Mucosa of descending colon (tissue), 1 donor: ENCODE measurements around a stretch of chr10.

DNA sequence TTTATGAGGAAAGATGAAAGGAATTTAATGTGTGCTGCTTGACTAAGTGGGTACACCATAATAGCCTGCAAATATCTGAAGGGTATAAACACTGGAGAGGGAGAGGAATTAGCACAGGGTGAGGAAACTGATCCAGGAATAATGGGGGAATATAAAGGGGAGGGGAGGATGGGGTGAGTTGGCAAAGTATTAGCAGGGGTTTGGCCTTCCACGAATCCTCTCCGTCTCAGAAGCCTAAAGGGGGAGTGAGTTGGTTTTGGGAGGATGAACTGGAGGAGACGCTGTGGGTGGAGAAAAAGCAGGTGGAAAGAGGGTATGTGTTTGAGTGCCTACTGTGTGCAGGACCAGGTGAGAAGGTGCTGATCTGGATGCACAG, 67.2 kb downstream of the LRMDA start:
- PRO-cap: no peak

DNA sequence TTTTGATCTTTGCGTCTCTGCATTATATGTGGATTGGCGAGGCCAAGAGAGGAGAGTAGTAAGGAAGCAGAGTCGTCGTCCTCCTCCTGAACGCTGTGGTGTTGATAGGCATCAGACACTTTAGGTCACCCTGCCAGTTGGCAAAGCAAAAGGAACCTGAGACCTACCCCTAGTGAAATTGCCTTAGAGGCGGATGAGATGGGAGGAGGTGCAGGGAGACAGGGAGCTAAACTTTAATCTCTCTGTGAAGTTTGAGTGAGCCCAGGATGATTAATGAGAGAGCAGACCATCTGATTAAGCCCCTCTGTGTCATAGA, 683.9 kb downstream of the LRMDA start:
- PRO-cap: no peak

- PRO-cap: no peak
Measured at GRCh38 chr10:76432958-76434040, 1001.9 kb downstream of the LRMDA start.

GRCh38 chr10:77084558-77084905, 553.1 kb downstream of the KCNMA1 start:
- PRO-cap: no peak

DNA sequence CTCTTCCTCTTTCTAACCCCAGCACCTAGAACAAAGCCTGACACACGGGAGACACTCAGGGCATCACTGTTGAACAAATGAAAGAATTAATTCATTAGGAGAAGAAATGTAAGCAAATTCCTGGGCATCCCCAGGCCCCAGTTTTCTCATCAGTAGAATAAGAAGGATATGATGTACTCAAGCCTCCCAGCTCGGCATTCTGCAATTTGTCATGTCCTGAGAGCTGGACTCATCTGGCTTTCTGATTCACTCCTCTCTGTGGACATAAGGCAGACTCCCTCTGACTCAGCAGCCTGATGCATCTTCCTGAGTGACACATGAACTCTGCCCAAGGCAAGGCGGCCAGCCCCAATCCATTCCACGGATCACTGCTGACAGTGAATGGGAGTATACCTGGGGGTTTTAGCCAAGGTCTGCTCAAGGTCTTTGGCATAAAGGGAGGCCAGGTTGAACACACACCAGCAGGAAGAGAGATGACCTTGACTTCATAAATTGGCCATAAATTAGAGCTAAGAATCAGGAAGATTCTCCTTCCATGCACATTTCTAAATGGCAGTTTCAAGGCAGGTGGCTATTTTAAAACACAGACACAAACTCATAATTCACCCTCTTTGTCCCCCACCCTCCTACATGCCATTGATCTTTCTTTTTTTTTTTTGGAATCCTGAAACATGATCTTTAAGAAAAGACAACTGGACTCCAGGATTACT, 473.6 kb downstream of the KCNMA1 start:
- PRO-cap: bidirectional peak, plus-strand start at position 356 of the sequence, minus-strand start at position 203 of the sequence

DNA sequence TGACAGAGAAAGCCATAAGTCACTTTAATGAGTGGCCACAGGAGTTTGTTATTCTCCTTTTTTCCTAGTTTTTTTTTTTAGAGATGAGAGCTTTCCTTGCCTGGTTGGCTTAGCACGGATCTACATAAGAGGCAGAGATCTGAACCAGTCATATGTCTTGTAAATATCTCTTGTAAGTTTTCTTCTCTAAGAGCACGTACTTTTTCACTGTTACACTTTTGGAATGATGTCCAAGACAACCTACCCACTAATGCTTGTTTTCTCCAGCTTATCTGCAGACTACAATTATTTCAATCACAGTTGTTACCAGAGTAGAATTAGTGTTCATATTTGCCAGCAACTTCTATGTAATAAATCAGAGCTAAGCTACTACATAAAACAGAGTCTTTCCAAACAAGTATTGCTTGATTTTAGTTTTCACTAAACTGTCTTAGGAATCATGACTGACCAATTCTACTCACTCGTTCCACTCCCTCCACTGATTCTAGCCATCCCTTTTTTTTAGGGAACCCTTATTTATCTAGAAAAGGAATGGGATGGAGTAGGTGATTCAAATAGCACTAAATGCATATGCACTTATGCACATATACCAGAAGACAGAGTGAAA, 444.5 kb downstream of the KCNMA1 start:
- PRO-cap: no peak

GRCh38 chr10:77305641-77305958, 332.0 kb downstream of the KCNMA1 start:
- PRO-cap: no peak

DNA sequence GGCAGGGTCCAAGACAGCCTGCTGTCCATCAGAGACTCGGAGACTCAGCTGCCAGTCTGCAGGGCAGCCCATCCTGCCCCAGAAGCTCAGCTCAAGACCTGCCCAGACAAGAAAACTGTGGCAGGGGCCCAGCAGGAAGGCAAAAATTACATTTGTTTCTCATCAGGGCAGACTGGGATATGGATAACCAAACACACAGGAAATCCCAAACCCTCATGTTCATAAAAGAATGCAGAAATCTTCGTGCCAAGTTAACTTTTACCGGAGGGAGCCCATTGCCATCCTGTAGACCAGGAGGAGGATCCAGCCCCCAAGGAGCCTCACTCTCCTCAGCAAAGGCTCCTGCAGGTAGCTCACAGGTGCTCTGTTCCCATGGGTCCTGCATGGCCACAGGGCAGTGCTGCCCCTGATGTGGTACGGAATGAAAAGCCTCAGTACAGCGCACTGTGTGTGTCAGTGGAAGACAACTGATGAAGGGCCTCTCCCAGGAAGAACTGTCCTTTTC, 222.2 kb downstream of the KCNMA1 start:
- PRO-cap: no peak

- PRO-cap: no peak
Measured at GRCh38 chr10:77416701-77417308, 220.8 kb downstream of the KCNMA1 start.

GRCh38 chr10:77417783-77418607, 219.6 kb downstream of the KCNMA1 start:
- PRO-cap: no peak

DNA sequence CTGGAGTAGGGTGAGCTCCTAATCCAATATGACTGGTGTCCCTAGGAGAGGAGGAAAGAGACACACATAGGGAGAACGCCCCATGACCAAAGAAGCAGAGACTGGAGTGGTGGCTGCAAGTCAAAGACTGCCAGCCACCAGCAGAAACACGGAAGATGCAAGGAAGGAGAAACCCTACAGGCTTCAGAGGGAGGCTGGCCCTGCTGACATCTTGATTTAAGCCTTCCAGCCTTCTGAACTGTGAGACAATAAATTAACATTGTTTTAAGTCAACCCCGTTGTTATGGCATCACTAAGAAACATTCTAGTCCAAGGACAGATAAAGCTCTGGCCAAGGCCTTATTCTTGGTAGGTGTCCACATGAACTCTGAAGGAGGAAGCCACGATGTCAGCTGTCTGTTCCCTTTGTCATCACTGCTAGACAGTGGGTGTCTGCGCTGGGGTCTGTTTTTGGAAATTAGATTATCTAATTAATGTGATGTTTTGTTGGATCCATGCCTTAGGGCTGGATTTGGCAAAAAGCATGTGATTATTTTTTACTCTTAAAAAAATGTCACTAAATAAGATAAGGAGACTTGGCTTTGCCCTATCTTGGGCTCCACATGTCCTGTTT, 214.8 kb downstream of the KCNMA1 start:
- PRO-cap: no peak

DNA sequence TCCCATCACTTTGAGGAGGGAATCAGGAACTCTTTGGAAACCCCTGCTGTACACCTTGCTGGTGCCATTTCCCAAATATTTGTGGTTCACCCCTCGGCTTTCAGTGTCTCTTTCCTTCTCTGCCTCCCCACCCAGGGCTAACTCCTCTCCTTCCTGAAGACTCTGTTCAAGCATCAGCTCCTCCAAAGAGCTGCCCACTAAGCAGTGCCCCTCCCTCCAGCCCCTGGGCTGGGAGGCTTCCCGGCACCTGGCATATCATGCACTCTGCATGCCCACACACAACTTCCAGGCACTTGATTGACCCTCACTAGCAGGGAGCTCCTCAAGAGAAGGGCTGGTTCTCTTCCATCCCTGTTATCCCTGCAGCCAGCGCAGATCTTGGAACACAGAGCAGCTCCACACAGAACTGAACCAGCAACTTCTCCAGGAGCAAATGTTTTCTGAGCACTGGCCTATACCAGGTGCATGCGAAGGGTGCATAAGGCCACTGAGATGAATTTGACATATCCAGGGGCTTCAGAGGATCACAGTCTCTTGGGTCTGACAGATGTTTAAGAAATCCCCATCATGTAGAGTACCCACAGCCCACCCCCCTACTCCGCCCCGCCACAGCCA, 121.9 kb downstream of the KCNMA1 start:
- PRO-cap: no peak

DNA sequence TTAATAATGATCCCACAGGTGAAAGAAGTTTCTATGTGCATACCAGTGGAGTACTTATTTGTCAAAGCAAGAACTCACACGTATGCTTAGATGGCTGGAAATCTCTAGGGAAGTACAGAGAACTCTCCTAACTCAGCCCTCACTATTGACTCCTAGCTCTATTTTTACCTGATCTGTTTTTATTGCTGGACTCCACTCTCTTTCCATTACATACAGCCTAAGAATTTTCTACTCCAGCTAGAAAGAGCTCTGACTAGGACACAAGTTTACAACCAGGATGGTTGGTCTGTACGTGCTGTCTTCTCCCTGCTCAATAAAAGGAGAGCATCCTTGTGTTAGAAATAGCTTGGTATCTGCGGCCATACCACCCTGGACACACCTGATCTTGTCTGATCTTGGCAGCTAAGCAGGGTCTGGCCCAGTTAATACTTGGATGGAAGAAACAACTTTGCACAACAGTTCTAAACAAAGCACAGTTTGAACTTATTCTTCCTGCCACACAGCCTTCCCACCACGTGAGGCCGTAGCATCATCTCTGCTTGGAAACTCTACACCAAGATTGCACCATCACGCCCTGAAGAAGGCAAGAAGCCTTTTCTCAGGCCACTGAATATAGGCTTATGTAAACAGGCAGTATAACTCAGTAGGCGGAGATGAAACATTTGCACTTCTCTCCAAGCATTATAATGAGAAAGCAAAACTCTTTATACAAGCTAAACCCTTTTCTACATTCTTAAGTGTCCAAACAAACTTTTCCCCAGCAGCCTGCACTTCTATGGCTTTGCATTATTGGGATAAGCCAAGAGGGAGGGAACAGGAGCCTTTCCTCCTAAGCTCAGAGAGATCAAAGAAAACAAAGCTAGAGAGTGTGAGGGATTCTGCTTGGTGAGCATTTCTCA, 50.7 kb downstream of the KCNMA1 start:
- PRO-cap: no peak

DNA sequence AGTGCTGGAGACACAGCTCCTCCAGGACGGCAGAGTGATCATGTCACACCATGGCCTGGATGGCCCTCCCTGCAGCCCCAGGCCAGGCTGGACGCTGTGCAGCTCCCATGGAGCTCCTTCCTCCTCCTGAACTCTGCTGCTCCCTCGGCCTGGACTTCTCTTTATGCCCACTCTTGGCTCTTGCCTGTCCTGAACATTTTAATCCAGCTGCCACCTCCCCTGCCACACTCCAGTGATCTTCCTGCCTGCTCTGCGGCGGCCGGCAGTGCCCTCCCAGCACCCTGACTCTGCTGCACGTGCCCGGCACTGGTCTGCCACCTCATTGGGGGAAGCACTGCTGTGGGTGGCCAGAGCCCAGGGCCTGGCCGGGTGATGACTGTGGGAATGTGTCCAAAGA, 116.1 kb downstream of the DLG5 start:
- PRO-cap: no peak

GRCh38 chr10:77843254-77843946, 83.2 kb downstream of the DLG5 start:
- PRO-cap: no peak

GRCh38 chr10:77888939-77889786, 37.4 kb downstream of the DLG5 start:
- PRO-cap: unidirectional peak, minus-strand start at chr10:77889462; unidirectional peak, minus-strand start at chr10:77889501

GRCh38 chr10:78176439-78177428, 143.1 kb downstream of the RPS24 start:
- PRO-cap: no peak

- PRO-cap: no peak
Measured at GRCh38 chr10:78255920-78256555, 222.4 kb downstream of the RPS24 start.

DNA sequence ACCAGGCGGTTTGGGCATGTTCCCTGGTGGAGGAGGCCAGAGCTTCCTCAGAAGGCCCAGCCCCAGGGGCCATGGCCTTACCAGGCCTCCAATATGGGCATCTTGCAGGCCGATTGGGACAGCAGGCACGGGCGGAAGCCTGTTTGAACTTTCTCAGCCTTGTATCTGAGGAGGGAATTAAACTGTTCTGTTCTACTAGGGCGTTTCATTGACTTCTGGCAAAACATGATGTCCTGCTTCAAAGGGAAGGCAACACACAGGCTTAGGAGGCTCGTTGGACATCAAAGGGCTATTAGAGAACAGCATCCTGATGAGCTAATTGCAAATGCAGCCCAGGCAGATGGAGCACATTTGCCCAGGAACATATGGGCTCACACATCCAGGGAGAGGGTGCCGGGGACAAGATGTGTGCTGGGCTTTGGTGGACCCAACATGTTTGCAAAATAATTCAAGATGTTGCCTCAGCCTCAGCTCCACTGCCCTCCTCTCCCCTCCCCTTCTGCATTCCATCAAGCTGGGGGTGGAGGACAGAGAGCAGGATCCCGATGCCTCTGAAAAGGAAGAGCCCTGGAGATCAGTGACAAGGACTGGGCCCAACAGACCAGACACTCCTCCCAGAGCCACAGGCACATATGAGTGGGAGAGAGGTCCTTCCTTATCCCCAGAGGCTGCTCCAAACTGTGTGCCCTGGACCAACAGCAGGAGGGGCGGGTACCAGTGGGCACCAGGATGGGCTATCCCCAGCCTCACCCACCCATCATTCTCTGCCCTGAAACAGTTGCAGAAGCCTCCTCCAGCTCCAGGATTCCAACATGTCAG, 217.1 kb upstream of the ZMIZ1 start:
- PRO-cap: no peak

DNA sequence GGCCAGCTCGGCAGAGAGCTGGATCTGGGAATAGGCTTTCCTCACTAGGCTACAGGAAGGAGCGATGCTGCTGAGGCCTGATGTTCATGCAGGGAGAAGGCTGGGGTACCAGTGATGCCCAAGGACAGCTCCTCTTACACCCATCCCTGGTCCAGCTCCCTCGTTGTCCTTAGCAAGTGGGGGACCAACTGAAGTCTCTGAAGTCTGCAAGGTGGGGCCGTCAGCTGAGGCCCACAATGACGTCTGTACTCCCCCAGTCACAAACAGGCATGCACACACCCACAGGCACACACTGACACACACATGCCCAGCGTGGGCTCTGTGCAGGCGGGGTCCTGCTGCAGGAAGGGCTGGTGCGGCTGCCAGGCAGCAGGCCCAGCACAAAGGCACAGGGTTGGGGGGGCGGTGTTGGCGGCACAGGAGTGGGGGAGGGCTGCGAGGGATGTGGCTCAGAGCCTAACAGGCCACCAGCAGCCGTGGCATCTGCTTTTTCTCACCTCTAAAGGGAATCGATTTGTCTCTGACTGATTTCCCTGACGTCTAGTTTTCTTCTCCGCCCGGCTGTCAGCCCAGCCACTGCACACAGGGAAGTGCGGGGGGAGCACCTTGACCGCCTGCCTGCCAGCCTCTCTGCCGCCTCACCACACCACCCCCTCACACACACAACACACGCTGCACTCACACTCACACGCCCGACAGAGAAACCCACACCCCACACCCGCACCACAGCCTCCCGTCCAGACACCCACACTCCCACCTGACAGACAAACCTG, 43.6 kb upstream of the ZMIZ1 start:
- PRO-cap: no peak